AG10803 (cell line): ENCODE measurements around the genes WNT9A, C1orf35 and MRPL55.

GRCh38 chr1:226401093-226401740, 6.7 kb downstream of the PARP1 start:
- RRBS, result no CpG with 5 or more reads among the region's 8 CpGs

DNA sequence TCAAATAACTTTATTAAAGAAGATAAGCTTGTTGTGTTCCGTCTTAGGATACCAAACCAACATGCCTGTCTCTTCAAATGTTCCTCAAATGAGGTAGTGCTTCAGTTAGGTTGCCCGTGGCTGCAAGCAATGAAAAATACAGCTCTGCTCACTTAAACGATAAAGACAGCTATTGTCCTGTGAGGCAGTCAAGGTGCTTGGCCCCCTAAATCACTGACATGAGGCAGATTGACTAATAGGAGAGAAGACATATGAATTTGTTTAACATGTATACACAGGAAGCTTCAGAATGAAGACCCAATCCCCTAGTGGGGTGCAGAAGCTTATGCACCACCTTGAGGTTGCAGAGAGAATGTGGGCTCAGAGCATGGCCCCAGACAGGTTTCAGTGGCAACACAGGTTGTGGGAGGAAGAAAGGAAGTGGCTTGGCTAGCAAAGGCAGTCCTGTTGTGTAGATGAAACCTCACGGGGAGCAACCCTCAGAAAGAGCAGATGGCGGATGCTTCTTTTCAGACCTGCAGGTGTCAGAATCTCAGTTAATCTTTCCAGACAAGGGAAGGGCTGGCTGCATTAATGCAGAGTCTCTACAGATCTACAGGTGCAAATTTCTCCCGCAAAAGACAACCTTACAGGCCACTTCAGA, 37.0 kb upstream of the PARP1 start:
- RRBS, result no CpG with 5 or more reads among the region's 6 CpGs

GRCh38 chr1:226542492-226542861, 6.1 kb upstream of the STUM start:
- RRBS, result no CpG with 5 or more reads among the region's 8 CpGs

DNA sequence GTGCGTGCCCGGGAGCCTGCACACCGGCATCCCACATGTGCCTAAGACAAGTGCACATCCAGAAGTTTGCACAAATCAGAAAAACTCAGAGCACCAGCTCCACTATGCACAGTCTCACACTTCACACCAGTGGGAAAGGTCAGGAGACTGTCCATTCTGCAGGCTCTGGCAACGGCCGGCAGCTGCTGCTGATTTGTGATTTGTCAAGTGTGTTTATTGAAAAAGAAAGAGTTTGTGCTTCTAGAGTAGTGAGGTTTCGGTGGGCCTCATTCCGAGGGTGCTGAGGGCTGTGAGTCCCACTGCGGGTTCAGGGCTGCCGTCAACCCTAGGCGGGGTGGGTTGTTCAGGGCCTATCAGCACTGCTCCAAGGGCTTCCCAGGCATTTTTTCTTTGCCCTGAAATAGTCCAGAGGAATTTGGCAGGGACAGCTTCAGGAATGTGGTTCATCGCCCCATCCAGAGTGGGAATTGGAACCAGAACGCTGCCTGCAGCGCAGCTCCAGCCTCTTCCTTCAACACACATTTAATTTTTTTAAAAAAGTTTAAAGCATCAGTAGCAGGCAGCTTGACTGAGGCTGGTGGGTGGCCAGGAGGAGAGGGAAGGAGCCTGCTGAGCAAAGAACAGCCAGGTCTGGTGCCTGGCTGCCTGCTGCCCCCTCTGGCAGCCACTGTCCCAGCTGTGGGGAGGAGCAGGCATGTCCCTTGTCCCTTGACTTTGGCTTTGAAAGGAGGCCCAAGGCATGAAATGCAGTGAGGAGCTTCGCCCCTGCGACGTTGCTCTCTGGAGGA, 19.6 kb downstream of the STUM start:
- RRBS, result no CpG with 5 or more reads among the region's 16 CpGs

GRCh38 chr1:226712934-226714061, 25.8 kb downstream of the ITPKB start:
- RRBS, result 77% methylated on average over 5 of the region's 25 CpGs

GRCh38 chr1:226814649-226814998, 55.8 kb upstream of the PSEN2 start:
- RRBS, result no CpG with 5 or more reads among the region's 2 CpGs

GRCh38 chr1:226920297-226920984, 19.7 kb upstream of the COQ8A start:
- RRBS, result no CpG with 5 or more reads among the region's 3 CpGs

DNA sequence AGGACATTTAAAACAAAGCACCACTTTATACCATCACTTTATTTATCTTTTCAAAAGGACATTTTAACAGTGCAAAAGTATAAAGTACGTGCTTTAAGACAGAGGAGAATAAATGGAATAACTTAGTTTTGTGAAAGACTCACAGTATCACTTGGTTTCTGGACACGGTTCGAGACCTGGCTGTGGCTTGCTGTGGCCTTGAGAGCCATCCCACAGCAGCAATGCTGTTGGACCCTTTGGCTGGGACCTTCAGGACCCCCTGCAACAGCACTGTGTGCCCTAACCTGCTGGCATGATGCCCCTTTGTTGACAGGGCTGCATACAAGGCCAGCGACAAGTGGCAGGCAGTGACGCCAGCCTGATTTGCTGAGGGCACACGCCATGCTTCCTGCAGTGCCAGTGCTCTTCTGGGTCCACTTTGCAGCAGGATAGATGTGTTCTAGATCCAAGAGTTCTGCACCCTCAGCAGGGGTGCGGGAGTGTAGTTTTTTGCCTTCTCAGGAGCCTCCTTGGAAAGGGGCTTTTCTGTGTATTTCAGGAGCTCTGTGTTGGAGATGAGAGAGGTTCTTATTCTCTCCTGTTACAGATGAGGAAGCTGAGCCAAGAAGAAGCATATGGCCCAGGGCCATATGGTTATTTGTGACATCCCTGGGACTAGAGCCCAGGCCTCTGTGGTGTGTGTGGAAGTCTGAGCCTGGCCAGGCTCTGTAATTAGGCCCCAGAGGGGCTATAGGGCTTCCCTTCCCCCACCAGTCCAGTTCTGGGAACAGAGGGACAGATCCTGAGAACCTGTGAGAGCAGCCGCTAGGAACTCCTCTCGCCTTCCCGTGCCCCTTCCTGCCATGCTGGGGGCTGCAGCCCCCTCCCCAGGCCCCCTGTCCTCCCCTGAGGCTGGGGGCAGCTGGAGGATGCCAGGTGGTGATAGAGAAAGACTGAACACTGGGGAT, 33.0 kb downstream of the COQ8A start:
- RRBS, result no CpG with 5 or more reads among the region's 10 CpGs

DNA sequence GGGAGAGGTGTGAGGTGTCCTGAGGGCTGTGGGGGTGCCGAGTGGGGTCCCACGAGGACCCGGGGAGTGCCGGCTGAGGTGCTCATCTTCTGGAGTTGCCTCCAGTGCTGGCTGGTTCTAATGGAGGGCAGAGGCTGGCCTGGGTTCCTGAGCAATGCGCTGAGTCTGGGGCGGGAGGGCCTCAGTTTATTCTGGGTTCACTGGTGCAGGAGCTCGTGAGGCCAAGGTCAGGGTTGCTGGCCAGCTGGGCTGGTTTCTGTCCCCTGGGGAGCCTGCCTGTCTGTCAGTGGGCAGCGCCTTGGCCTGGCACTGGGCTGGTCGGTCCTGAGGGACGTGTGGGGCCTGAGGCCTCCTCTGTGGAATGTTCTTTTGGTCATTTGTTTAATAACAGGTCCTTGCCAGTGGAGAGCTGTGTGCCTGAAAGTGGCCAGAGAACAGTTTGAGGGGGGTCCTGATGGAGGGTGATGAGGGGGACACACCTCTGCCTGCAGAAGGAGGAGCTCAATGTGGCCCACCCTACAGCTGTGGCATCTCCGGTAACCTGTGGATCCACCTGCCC, 34.4 kb downstream of the COQ8A start:
- RRBS, result 82% methylated on average over 3 of the region's 11 CpGs

DNA sequence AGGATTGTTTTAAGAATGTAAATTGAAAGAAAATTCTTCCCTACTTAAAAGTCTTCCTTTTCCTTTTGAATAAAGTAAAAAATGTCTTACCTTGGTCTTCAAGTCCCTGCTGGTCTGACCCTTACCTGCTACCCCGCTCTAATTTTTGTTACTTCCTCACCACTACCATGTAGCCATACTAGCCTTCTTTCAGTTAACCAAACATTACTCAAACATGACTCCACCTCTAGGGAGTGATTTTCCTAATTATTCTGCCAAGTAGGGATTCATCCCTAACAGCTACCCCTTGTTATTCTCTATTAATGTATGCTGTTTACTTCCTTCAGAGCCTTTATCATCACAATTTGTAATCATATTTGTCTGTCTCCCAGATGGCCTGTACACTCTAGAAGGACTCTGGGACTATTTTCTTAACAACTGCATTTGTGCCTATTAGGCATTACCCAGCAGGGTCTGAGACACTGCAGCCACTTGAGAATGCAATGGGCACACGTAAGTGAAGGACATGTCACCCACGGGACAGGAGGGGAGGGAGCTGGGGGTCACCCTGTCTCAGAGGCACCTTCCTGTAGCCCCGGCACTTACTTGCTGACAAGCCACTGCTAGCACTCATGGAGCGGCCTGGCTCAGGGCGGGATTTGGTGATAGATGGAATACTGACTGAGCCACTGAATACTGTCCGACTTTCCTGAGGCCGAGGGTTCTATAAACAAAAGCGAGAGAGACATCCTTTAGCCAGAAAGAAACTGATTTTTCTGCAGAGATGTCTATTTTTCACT, 64.5 kb downstream of the COQ8A start:
- RRBS, result no CpG with 5 or more reads among the region's 9 CpGs

- RRBS, result no CpG with 5 or more reads among the region's 4 CpGs
Observed at GRCh38 chr1:227033296-227033952, 93.3 kb downstream of the COQ8A start.

DNA sequence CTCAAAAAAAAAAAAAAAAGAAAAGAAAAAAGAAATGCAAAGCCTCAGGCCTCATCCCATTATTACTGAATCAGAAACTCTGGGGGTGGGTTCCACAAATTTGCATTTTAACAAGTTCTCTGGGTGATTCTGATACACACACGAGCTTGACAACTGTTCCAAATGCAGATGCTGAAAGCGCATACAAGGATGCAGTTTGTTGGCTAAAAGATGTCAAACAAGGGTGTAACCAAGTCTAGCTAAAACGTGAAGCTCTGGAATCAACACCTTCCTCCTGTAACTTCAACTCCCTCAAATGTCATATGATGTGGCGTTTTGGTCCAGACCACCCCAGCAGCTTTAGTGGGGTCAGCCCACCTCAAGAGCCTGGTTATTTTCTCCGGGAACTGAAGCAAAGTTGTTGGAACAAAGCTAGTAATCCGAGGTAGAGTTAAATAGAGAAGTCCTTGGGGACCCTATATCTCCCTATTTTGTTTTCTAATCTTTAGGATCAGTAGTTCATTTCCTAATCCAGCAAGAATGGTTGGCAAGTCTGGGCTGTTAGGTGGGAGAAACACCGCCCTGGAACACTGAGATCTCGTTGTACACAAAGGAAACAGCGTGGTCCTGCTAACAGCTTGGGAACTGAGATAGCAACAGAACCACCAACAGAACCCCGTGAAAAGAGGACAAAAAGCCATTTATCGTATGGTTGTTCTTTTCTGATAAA, 121.7 kb upstream of the CDC42BPA start:
- RRBS, result no CpG with 5 or more reads among the region's 11 CpGs

DNA sequence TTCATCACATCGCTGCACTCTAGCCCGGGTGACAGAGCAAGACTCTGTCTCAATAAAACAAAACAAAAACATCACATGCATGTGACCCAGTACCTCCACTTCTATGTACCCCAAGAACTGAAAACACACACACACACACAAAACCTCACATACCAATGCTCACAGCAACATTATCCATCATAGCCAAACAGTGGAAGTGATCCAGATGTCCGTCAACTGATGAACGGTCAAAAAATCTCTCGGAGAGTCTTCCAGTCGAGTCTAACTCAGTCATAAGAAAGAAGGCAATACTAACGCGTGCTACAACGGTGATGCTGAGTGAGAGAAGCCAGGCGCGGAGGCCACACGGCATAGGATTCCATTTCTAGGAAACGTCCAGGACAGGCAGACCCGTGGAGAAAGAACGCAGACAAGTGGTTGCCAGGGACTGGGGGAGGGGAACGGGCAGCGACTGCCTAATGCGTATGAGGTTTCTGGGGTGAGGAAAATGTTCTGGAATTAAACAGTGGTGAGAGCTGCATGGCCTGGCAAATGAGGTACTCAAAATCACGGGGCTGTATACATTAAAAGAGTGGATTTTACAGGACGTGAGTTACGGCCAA, 3.7 kb downstream of the WNT9A start:
- RRBS, result no CpG with 5 or more reads among the region's 21 CpGs

- RRBS, result 2% methylated on average over 40 of the region's 148 CpGs
Observed at GRCh38 chr1:227947212-227948298, at the start of gene WNT9A. Gene WNT9A, minus strand, starts transcription at chr1:227947932.

GRCh38 chr1:228085067-228086252, 3.0 kb downstream of the ARF1 start:
- RRBS, result no CpG with 5 or more reads among the region's 14 CpGs

- RRBS, result no CpG with 5 or more reads among the region's 7 CpGs
Observed at GRCh38 chr1:228090385-228091180, 8.1 kb downstream of the ARF1 start.

GRCh38 chr1:228096592-228097500, 6.3 kb downstream of the C1orf35 start:
- RRBS, result no CpG with 5 or more reads among the region's 14 CpGs

GRCh38 chr1:228102613-228103637, at the start of gene C1orf35:
Gene C1orf35, minus strand, starts transcription at chr1:228103325.
- RRBS, result 2% methylated on average over 31 of the region's 120 CpGs

GRCh38 chr1:228103763-228105283, 1.2 kb upstream of the C1orf35 start:
- RRBS, result no CpG with 5 or more reads among the region's 36 CpGs

GRCh38 chr1:228108974-228109367, at the start of gene MRPL55:
Gene MRPL55, minus strand, starts transcription at chr1:228109299.
- RRBS, result 3% methylated on average over 8 of the region's 28 CpGs